H9 (cell line): ENCODE data around the gene FAM9B.

DNA sequence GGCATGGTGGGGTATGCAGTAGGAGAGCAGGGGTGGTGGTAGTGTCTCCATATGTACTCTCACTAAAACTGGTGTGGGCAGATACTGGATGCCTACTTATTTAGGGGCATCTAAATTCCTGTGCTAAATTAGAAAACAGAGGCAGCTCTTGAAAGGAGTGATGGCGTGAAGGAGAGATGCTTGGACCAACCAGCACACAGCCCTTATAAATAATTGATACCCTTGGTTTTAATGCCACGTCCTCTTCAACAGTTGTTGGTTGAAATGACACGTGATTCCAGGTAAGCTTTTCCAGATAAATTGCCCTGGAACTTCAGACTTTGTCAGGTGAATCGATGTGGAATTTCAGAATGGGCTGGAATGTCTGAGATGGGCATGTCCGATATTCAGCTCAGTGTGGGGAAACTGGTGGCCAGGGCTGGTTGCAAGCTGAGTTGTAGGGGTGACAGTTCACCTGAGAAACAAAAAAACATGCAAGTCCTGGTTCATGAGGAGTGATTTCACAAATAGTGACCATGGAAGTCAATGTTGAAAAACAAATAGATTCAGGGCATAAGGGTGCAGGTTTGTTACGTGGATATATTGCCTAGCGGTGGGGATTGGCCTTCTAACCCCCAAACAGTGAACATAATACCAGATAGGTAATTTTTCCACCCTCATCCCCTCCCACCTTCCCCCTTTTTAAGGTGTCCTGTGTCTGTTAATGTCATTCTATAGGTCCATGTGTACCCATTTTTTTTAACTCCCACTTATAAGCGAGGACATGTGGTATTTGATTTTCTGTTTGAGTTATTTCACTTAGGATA lies 104.1 kb upstream of the PRKX start:
- PRO-cap, result no peak

DNA sequence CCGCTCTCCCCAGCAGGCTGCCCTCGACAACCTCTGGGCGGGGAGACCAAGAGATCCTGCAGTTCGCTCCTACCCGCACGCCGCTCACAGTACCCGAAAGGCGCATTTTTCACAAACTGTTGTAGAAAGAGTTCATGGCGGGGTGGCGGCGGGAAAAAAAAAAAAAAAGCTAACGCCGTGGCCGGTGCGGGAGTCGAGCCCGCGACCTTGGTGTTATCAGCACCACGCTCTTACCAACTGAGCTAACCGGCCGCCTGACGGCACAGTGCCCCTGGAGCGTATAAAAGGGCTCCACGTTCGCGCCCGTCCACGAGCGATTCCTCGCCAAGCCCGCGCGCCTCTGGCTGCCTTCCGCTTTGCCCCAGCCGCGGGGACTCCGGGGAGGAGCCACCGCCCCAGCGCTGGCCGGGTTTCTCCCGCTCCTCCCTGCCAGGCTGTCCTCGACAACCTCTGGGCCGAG lies 124.8 kb upstream of the PRKX start:
- PRO-cap, result unidirectional peak, minus-strand start at position 256 of the sequence

- PRO-cap, result bidirectional peak, plus-strand start at chrX:6228011, minus-strand start at chrX:6227725
Measured at GRCh38 chrX:6227948-6228099, 843 bp downstream of the NLGN4X start.

GRCh38 chrX:7012341-7012895 lies 135.1 kb upstream of the STS start:
- PRO-cap, result no peak

GRCh38 chrX:7132200-7133186 lies 15.0 kb upstream of the STS start:
- PRO-cap, result no peak

DNA sequence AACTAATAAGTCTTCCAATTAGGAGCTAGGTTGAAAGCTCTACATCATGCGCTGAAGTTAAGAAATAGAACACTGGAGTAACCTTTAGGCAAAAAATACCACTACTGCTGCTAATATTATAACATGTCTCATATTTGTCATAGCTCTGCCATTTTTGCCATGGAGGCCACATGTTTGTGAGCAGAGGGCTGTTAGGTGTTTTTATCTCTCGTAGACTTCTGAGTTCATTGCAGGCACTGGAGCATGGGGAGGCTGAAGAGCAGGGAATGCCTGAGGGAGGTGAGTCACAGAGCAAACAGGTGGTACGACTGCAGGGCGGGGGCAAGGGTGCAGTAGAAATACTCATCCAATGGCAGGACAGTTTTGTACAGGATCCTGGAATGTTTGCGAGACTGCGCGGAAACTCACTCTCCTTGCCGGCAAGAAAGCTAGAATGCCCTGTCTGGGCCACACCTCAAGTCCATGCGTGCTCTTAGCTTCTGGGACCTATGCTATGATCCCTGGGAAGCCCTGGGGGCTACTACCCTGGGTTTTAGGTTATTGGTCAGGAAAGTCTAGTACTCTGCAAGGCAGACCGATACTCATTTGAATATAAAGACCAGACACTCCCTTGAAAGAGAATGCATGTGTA lies 19.9 kb upstream of the VCX2 start:
- PRO-cap, result no peak

GRCh38 chrX:8988327-8989059 lies 45.4 kb downstream of the FAM9B start:
- PRO-cap, result no peak

- PRO-cap, result no peak
Measured at GRCh38 chrX:9033974-9034291, at the start of gene FAM9B. TSS of gene FAM9B (minus strand) at chrX:9034127.

- PRO-cap, result bidirectional peak, plus-strand start at chrX:9148853, minus-strand start at chrX:9148788; bidirectional peak, plus-strand start at chrX:9149276, minus-strand start at chrX:9149151
Measured at GRCh38 chrX:9148692-9149478, 115.0 kb upstream of the FAM9B start.

GRCh38 chrX:9336642-9337004 lies 128.2 kb upstream of the TBL1X start:
- PRO-cap, result no peak

DNA sequence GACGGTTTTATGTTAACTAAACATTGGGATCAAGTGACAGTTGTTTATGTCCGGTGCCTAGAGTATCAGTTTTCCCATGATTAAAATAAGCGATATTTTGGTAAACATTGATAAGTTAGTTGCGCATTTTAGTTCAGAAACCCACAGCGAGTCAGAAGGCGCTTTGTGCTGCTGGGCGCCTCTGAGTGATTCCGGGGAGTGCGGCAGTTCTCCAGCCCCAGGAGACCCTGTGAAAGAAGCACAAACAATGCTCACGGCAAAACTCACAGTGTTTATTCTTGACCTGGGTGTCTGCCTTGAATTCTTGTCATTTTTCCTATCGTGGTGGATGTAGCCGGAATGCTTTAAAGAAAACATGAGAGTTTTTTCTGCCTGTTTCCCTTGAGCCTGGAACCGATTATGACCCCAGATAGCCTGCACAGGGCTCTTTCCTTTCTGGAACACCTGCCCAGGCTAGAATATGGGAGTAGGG lies 6.7 kb downstream of the TBL1X start:
- PRO-cap, result no peak

GRCh38 chrX:9719399-9719829 lies 46.2 kb downstream of the GPR143 start:
- PRO-cap, result no peak

- PRO-cap, result bidirectional peak, plus-strand start at chrX:10041610, minus-strand start at chrX:10041473
Measured at GRCh38 chrX:10041235-10041675, 74.1 kb downstream of the CLDN34 start.

DNA sequence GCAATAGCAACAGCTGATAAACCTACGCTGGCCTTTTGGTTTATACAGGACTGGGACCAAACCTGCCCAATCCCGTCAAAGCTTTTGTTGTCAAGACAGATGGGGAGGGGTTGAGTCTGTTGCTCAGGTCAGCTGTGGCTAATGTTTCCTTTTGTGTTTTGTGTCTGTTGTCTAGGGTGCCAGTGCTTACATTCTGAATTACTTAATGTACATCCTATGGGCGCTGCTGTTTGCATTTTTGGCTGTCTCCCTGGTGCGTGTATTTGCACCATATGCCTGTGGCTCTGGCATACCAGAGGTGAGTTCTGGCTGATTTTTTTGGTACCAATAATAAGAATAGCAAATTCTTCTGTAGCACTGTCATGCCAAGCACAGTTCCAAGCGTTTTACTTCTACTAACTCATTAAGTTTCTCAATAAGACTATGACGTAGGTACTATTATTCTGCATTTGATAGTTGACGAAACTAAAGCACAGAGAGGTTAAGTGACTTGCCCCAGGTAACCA lies 41.0 kb downstream of the CLCN4 start:
- PRO-cap, result no peak

DNA sequence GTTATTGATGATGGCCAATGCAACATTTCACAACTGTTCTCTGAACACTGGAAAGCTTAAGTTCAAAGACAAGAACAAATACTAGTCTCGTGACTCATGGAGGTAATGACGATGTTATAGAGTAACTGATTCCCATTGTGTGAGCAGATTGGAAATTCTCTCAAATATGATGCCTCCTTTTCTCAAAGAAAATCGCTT lies 41.1 kb downstream of the MID1 start:
- PRO-cap, result no peak

- PRO-cap, result no peak
Measured at GRCh38 chrX:11768059-11768633, 10.1 kb downstream of the MSL3 start.

DNA sequence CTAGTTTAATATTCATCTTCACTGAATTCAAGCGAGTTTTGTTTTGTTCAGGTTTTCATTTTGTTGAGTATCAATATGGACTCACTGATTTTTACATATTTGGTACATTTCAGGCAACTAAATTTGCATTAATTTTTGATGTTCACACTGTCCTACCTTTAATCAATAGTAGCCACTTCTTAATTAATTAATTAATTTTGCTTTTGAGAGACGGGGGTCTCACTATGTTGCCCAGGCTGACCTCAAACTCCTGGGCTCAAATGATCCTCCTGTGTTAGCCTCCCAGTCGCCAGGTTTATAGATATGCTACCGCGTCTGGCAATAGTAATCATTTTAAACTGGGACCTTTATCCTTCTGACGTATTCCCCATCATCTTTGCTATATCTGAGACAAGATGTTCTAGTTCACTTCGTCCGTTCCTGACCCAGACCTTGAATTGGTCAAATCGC lies 7.4 kb upstream of the PRPS2 start:
- PRO-cap, result no peak

- PRO-cap, result no peak
Measured at GRCh38 chrX:12949324-12950587, 25.2 kb upstream of the TMSB4X start.

GRCh38 chrX:12950588-12951448 lies 24.1 kb upstream of the TMSB4X start:
- PRO-cap, result no peak

GRCh38 chrX:12971324-12972235 lies 3.3 kb upstream of the TMSB4X start:
- PRO-cap, result no peak